ENCODE results near the genes APELA and TRIM60.

- PRO-cap, result no peak
Observed at GRCh38 chr4:164876731-164877473, at the start of gene APELA. Gene APELA, plus strand, starts transcription at chr4:164877178.

DNA sequence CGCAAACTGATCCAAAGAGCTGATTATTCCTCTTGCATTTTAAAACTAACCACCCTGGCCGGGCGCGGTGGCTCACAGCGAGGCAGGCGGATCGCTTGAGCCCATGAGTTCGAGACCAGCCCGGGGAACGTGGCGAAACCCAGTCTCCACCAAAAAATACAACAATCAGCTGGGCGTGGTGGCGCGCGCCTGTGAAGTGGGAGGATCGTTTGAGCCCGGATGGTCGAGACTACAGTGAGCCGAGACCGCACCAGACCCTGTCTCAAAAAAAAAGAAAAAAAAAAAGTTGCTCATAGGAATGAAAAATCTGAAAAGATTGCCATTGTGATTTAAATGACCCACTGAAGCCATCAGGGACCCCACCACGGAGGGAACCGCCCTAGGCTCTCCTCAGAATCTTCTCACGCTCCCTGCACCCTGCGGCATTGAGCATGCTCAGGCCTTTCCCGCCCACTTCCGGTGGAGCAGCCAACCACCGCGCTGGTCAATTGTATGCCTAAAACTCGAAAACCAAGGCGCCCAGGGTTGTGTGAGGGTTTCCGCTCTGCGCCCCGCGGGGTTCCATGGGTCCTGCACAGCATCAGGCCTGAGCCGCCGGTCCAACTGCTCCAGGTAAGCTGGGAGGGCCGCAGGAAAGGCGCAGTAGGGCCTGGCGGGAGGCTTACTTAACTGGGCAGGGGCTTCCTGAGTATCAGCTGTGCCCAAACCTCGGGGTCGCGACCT lies at the start of gene TRIM60:
TSS of gene TRIM60 (plus strand) at position 499 of the 723 bp plus-strand sequence.
- PRO-cap, result no peak

DNA sequence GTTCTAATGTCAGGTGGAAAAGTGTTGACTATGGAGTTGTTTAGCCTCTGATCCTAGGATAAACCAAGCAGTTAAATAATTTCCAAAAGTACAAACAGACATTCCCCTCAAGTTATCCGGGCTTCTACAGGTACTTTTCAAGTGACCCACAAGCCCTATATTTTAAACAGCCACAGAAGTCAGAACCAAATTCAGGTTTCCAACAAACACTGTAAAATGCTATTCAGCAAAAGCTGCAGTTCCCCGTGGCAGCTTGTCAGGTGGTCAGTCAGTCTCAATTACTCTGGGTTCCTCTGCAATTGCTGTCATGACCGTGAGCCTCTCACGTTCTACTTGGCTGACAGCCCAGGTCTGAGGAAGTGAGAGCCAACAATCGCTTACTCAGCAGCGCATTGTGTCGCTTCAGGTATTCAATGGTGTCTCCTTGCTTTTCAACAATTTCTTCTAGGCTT lies 25.7 kb downstream of the TRIM75 start:
- PRO-cap, result no peak

DNA sequence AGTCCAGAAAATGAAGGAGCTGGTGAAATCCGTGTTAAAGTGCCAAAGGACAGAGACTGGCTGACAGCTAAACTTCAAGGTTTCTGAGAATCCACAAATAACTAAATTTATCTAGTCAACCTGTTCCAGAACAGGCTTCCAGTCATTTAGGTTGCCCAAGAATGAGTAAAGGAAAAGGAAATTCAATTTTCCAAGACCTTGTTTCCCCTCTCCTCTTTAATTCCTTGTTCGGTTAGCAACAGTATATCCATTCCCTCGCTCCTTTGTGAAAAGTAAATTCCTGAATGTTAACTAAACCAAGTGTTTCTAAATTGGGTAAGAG lies 1.0 kb downstream of the MSMO1 start:
- PRO-cap, result no peak

- PRO-cap, result no peak
Observed at GRCh38 chr4:166045346-166045660, 172.3 kb downstream of the TLL1 start.

GRCh38 chr4:168257904-168258194 lies 60.7 kb downstream of the DDX60 start:
- PRO-cap, result no peak

GRCh38 chr4:168395916-168397007 lies 77.7 kb upstream of the DDX60 start:
- PRO-cap, result no peak

- PRO-cap, result no peak
Observed at GRCh38 chr4:168408616-168409024, 71.7 kb downstream of the DDX60L start.

DNA sequence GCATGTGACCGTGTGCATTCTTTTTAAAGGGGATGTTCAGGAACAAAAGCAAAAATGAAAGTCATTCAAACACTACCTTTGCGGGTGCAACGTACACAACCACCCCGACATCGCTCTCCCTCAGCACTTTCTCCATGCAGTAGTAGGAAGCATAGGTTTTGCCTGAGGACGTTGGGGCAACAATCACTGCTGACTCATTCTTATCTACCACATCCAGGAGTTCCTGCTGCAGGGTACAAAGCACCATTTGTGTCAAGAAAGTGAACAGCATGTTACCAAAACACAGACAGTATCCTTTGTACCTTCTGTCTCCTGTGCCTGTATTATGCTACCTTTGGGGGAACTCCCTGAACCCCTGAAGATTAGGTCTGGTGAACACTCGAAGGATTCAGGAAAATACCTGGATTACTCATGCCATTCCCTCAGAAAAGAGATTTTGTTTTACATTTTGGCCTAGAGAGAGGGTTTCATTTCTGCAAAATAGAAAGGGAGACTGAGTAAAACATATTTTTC lies 58.6 kb downstream of the DDX60L start:
- PRO-cap, result no peak

DNA sequence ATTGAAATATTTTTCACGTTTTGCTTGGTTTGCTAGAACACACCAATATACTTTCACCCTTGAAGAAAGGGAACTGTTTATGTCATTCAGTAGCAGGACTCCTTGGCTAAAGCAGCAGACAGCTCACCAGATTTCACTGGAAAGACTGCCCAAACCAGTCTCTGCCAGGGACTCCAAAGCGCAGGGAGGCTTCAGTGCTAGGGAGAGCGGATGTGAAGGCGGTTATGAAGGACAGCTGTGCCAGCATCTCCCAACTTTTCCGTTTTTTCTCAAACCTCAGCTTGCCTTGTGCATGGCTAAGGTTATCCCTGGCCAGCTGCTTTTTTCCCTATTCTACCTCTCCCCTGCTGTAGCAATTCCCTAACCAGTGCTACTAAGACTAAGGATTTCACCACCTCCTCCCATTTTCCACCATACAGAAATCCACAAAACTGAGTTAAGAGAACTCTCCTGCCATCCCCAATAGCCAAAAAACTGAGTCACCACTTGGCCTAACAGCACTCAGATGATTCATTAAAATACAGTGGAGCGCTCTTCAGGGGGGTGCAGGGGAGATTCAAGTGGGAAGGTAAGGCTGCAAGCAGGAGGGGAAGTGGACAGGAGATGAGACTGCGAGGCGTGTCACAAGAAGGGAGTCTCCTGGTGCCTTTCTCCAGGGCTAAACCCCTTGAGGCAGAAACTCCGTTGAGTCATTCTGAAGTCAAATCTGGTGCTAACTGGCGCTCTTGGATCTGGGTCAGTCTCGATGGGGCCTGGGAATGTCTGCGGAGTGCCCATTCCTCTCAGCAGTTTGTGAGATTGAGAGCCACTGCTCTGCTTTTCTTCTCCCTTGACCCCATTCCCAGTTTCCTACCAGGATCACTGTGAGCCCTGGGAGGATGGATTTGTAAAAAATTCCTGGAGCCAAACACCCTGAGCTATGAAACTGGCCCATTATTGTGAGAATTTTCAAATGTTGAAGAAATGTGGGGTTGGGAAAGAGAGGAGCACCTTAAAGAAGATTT lies 90.8 kb downstream of the PALLD start:
- PRO-cap, result no peak

DNA sequence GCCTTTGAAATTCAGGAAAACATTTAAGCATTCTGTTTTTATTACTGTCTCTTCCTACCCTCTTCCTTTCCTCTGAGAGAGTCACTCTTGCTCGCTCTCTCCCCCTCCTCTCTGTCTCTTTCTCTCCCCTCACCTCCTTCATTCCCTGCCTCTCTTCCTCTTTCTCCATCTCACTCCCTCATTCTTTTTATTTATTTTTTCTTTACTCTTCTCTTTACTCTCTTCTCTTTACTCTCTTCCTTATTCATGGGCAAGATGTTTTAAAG lies 197.4 kb downstream of the PALLD start:
- PRO-cap, result no peak

DNA sequence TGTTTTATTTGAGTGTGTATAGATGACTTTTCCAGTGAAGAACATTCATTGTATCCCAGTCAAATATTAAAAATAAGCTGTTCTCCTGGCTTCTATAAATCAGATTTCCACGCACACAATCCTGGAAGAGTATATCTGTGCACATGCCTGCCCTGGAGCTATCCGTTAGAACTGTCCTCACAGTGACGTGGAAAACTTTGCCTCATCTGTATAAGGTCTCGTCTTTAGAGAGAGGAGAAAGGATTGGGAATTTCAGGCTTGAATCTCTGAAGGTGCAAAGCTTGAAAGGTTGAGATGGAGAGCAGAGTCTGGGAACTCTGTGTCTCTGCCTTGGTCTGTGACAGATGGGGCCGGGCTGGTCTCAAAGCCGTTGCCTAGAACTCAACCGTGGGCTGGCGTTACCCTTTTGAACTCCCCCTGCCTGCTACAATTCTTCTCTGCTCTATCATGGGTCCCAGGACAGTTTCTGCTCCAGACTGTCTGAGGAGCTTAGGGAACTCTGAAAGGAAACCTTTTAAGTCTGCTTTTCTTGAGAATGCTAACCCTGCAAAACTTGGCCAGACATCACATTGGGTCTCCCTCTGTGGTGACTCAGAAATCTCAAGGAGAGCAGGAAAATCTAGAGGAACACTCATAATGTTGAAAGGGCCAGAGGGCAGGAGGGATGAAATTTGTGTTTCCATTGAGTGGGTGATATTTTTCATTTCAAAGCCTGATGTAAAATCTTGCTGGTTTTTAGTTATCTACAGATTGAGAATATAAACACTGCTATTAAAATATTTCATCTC lies 240.7 kb downstream of the CBR4 start:
- PRO-cap, result no peak

DNA sequence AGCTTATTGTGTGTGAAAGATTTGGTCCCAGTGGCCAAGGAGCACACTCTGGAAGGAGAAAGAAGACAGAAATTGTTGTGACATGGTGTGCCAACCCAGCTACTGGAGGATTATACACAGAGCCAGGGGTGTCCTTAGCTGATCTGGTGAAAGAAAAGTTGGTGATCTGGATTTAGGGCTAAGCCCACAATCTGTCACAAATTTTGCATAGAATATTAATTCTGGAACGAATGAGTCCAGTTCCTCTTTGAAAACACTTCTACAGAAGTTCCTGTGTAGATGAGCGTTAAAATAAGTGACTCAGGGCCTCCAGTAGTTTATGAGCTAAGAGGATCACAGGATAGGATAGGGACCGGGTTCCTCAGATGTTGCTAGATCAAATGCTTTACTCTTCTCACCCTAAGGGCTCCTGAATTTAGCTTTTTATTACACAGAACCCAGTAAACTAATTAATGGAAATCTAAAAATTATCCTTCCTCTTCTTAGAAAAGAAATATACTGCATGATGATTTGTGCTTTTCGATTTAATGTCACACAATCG lies 179.0 kb downstream of the CBR4 start:
- PRO-cap, result unidirectional peak, plus-strand start at position 315 of the sequence

DNA sequence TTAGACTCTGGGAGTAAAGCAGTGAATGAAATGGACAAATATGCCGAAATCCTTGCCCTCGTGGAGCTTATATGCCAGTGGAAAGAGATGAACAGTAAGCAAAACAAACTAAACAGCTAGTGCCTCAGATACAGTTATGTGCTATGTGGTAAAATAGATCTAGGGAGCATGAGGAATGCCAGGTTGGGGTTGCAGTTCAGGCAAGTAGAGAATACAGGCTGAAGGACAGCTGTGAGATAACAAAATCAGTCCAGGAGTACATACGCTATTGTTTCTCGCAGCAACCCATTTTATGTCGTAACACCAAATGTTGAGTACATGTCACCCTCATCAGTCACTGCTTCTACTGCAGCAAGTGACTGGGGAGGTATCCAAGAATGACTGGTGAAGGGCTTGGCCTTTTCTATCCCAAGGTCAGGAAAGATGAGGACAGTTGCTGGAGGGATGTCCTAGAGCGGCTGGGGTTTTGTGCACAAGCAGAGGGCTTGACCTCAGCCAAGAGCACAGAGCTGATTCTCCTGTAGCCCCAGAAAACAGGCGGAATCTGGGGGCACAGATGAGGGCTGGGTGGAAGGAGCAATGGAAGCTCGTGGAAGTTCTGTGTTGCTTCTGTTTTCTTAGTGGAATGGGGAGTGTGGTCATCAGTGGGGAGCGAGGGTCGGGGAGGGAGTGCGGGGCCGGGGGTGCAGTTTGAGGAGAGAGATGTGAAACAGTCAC lies 172.1 kb downstream of the CBR4 start:
- PRO-cap, result no peak

DNA sequence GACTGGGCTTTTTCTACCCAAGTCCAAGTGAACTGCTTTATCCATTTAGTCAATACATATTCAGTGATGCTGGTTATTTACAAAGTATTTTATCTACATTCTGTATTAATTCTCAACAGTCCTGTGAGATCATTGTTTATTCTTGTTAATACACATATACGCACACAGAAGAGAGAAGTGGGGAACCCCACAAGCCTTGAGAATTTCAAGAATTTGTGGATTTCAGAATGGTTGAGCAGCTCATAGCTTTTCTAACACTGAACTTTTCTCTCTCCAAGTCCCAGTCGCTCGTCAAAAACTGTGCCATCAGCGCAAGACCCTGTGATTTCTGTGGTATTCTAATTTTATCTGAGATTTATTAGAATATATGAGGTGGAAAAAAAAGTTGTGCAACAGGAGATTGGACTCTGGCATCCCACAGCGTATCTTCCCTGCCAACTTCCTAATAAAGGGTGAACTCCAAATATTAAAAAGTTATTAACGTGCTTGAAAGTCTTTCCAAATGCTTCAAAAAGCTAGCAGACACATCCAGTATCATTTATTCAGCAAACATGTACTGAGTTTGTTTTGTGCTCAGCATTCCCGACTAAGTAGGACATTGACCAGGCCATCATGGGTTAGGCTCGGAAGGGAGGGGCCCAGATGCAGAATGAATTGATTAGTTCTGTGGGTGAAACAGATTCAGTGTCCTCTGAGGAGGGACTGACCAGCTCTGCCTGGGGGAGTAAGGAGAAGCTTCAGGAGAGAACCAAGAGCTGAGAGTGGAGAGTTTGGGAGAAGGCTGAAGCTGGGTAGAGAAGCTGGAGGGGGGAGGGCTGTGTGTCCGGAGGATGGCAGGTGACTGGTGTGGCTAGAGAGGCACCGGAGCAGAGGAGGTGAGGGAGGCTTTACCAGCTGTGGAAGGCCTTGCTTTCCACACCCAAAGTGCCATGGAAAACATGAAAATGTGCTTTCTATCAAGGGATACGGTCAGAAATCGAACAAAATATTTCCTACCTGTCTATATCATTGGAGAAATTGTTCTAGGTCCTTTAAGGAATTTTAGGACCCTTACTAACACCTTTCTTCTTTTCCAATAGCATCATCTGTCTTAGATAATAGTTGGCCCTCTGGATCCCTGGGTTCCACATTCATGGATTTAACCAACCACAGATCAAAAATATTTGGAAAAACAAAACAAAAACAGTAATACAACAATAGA lies 165.4 kb downstream of the CBR4 start:
- PRO-cap, result no peak

DNA sequence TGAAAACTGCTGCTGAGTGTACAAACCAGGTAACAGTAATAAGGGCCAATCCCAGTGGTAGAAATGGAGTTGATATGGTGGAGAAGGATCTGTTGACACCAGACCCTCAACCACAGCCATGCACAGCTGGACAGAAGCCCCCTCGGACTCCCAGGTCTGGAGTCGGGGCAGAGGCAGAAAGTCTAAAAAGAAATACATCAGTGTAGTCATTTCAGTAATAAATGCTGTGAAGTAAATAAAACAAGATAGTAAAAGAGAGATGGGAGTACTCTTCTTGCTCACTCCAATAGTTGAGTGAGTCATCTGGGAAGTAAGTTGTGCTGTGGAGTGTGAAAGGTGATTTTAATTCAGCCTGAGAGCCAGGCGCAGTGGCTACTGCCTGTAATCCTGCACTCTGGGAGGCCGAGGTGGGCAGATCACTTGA lies 149.9 kb downstream of the CBR4 start:
- PRO-cap, result no peak

- PRO-cap, result no peak
Observed at GRCh38 chr4:168913862-168914265, 96.2 kb downstream of the CBR4 start.

DNA sequence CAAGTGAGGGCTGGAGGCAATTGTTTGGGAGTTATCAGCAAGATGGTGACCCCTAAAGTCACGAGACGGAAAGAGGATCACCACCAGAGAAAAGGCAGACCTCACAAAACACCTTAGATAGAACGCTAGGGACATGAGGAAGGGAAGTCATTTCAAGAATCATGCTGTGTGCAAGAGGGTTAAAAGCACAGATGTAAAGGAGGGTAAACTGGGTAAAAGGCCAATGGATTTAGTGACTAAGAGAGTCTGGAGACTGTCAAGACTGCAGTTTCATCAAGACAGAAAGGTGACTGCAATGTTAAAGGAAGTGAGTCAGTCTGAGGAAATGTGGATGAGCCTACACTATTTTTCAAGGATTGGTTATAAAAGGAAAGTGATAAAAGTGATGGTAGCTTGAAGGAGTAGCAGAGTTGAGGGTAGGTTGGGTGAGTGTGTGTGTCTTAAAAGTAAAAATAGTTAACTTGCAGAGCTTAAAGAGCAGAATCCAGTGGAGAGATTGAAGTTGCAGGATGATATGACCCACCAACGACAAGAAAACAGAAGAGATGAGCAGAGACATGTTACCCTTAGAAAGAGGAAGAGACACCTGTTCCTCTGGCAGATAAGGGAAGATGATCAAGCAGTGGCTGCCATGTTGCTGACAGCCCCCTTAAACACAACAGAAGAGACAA lies 45.3 kb downstream of the SH3RF1 start:
- PRO-cap, result no peak

DNA sequence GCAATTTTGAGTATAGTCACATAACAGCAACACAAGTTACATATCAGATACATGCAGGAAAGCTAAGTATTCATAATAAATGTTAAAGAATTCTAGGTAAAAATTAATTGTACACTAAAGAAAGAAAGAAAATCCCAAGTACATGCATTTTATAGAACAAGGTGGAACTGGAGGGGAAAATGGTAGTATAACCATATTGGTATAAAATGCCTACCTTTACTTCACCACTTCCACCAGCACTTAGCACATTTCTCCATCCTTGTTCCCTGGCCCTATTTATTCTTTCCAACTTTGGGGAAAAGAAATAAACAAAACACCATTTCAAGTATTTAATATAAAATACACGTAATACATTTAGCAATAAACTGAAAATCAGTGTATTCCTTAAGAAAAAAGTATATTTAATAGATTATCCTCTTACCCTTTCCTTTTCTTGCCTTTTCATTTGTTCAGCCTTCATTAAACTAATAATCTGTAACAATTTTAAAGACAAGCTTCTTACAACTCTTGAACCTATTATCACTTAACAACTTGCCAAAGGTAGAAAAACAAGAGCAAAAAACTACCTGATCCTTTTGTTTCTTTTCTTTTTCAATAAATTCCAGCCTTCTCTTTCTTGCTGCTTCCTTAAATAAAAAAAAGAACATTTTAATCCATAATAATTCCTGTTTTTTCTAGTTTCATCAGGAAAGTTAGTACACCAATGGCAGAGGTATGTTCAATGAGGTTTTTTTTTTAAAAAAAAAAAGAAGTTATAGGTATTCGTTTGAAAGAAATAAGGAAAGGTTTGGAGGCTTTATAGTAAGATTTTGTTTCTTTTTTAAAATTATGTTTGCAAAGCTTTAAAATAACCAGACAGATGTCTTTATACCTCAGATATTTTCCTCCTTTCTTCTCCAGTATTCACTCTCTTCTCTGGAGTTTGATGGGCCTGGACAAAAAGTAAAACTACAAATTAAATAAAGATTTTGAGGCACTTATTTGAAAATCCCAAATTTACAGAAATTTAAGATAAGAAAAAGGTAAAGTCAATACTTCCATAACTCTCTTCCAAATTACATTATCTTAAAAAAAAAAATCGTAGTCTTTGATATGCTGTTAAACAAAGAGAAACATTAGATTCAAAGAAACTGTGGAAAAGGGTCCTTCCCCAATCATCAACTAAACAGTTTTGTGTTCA lies 50.7 kb downstream of the NEK1 start:
- PRO-cap, result no peak

DNA sequence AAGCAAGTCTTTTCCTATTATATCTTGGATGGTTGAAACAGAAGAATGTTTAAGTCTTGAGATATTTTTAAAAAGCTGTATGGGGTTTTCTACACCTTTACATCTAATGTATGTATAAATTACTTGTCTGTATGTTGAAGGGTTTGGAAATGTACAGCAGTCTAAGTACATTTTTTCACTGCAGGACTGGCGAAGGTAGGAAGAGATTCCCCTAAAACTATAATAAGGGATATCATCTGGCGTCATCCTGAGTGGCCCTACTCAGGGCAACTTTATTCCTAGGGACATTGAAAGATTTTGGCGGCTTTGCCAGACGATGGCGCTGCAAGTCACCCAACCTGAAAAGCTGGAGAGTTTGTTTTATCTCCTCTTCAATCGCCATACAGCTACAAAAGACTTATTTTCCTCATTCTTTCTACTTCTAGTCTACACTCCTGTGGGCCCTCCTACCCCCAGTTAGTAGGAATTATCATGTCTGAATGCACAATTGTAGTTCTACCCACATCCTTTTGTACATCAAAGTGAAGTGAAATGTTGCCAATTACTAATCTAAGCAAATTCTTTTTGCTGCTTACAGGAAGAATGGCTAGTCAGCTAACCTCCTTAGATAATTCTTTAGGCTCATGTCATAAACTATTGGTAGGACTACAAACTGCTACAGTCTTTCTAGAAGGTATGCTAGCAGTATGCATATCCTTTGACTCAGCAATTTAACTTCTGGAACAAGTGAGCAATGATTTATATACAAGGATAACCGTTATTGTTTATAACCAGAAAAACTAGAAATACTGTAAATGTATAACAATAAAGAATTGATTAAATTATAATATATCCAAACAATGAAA lies 842 bp upstream of the NEK1 start:
- PRO-cap, result no peak

Measured in sciatic nerve (tissue), 1 donor.